A172 (cell line): Measurements from ENCODE around the gene CTAGE1.

GRCh38 chr18:14221718-14222058, 89.5 kb upstream of the ZNF519 start:
- RAMPAGE, long total RNA: no peak

DNA sequence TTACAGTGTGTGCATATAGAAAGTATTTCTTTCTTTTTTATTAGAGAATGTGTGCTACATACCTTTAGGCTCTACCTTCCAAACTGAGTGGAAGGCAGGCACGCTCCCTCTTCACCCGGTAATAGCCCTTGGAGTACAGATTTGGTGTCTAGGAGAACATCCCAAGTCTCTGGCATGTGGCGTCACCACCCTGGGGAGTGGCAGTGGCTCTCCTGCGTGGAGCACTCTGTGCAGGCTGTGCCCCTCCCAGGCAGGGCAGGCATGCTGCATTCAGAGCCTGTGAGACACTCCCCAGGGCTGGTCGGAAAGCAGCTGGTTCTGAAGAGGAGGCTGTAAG, 193.2 kb downstream of the ANKRD30B start:
- RAMPAGE, long total RNA: no peak

GRCh38 chr18:20992546-20993055, 119.0 kb downstream of the ROCK1 start:
- RAMPAGE, long total RNA: no peak

- RAMPAGE, long total RNA: no peak
Measured at GRCh38 chr18:21264453-21265166, 22.6 kb downstream of the GREB1L start.

DNA sequence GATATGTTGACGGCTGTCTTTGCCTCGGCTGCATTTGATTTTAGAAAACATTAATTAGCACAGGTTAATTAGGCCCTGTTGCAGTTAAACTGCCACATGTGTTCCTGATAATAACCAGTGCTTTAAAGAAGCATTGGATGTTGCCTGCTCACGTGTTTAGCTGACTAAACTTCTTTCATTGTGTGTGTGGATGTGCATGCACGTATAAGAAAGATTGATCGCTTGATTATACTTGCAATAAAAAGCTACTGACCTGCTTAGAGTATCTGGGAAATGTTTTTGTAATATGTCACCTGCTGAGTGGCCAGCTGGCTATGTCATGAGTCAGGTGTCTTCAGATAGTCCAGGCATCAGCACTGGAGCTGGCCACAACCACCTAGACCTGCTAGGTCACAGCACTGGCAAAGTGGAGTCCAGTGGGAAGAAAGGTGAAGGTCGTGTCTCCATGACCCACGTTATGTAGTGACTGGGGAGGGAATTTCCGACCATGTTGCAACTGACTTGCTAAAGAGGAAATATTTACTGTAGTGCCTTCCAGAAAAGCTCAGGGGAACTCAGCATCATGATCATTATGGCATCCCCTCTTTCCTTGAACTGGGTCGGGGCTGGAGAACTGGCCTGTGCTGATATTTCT, 147.0 kb downstream of the ESCO1 start:
- RAMPAGE, long total RNA: no peak

DNA sequence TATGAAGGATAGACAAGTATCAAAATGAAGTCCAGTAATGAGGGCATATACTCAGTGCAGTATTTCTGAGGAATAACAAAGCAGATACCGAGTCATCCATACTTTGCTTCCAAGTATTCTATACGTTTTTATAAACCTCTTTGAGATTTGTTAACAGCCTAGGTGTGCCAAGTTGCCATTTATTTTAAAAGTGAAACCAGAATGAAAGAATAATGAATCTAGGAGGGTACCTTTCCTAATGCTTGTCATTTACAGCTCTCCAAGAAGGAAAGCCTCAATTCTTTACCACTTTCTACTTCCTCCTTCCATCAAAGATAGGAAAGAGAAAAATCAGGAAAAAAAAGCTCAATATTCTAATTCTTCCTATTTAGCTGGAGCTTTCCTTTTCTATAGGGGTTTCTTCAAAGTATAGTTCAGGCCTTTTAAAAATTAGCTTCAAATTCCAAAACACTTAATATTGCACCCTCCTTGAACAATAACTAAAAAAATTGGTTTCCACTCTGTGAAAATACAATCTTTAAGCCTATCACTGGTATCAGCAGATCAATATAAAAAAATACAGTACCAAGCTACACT, 71.0 kb downstream of the ESCO1 start:
- RAMPAGE, long total RNA: no peak

GRCh38 chr18:21598699-21599406, 1.7 kb downstream of the ESCO1 start:
- RAMPAGE, long total RNA: no peak

- RAMPAGE, long total RNA: no peak
Measured at GRCh38 chr18:21681145-21681848, 23.3 kb downstream of the ABHD3 start.

- RAMPAGE, long total RNA: no peak
Measured at GRCh38 chr18:21699234-21699738, 5.3 kb downstream of the ABHD3 start.

DNA sequence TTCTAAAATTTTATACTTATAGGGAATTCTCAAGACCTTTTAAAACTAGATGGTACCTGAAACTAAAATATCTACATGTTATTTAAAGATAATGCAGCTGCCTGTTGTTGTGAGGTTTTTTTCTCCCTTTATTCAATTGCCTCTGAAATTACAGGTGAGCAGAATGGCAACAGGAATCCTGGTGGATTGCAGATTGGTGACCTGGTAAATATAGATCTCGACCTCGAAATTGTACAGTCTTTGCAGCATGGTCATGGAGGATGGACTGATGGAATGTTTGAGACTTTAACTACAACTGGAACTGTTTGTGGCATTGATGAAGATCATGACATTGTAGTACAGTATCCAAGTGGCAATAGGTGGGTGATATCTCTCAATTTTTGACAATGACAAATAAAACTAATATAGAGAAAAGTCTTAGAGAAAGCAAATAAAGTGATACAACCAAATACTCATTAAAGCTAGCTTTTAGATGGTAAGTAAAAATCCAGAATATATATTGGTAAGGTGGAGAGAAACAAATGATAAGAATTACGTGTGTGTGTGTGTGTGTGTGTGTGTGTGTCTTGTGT, 38.8 kb downstream of the MIB1 start:
- RAMPAGE, long total RNA: no peak

- RAMPAGE, long total RNA: no peak
Measured at GRCh38 chr18:21833936-21834348, 93.3 kb downstream of the MIB1 start.

GRCh38 chr18:22172098-22173176, 3.0 kb downstream of the GATA6 start:
- RAMPAGE, long total RNA: no peak

GRCh38 chr18:22250544-22251365, 81.4 kb downstream of the GATA6 start:
- RAMPAGE, long total RNA: no peak

GRCh38 chr18:22308600-22309053, 109.1 kb downstream of the CTAGE1 start:
- RAMPAGE, long total RNA: no peak

- RAMPAGE, long total RNA: no peak
Measured at GRCh38 chr18:22339844-22340321, 77.8 kb downstream of the CTAGE1 start.

GRCh38 chr18:22344712-22345198, 73.0 kb downstream of the CTAGE1 start:
- RAMPAGE, long total RNA: no peak

GRCh38 chr18:22348439-22349384, 69.0 kb downstream of the CTAGE1 start:
- RAMPAGE, long total RNA: no peak

- RAMPAGE, long total RNA: no peak
Measured at GRCh38 chr18:22417604-22418071, at the start of gene CTAGE1. Gene CTAGE1, minus strand, starts transcription at chr18:22417915.

DNA sequence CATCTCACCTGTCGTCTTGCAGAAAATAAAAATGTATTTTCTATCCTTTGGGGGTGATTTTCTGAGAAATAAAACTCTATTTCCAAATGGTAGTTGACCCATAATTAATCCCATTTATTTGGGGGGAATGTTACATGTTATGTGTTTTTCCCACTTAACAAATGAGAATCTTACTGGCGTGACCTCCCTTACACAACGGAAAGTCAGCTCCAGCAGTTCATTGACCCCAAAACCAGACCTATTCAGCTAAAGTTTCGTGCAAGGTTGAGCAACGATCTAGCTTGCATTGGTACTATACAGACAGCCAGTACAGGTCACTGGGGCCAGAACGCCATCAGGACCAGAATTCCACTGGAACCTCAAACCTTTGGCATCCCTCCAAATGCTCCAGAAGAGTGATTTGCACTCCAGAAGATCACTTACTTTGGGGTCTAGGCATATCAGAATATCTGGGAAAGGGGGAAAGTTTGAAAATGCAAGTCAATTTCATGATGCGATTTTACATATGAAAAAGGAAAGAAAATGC, 6.8 kb upstream of the CTAGE1 start:
- RAMPAGE, long total RNA: no peak

DNA sequence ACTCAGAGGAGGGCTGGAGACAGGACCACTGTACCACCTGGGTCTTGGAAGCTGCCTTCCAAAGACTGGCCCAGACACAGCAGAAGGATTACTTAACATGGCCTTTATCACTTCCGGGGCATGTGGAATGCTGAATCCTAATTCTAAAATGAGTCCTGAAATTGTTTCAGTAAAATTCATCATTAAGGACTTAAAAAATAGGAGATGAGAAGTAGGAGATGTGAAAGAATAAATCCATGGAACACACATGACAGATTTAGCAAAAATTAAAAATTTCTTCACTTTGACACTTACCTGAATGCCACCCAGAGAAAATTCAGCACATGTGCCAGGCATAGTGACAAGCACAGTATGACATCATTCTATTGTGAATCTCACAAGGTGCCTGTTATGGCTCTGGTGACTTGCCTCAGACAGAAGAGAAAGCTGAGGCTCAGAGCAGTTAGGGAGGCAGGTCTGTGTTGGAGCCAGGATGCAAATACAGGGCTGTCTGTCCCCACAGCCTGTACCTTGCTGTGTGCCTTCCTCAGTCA, 37.5 kb upstream of the CTAGE1 start:
- RAMPAGE, long total RNA: no peak